CD14-positive monocyte (primary cell): ENCODE measurements around a stretch of chr6.

DNA sequence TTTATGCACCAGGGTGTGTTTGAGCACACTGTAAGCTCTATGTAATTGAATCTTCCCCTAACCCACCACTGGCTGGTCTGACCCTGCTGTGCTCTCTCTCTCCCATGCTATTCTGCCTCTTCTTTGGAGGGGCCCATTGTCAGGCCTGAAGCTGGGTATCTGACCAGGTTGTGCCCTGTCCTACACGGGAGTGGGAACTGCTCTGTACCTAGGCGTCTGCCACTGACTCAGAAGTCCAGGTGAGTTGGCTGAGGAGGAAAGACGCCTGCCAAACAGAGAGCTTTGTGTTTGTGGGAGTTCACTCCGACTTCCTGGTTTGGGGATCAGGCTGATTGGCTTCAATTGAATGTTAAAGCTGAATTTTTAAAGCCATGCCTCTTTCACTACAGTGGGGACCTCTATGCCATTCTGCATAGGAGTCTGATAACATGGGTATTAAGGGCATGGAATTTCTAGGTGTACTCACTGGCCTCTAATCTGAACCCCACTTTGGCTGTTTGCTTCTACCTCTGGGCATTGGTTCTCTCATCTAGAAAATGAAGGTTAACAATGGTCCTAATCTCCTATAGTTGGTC, 136.0 kb downstream of the CCDC170 start:
- CAGE, long polyA plus RNA: no peak

DNA sequence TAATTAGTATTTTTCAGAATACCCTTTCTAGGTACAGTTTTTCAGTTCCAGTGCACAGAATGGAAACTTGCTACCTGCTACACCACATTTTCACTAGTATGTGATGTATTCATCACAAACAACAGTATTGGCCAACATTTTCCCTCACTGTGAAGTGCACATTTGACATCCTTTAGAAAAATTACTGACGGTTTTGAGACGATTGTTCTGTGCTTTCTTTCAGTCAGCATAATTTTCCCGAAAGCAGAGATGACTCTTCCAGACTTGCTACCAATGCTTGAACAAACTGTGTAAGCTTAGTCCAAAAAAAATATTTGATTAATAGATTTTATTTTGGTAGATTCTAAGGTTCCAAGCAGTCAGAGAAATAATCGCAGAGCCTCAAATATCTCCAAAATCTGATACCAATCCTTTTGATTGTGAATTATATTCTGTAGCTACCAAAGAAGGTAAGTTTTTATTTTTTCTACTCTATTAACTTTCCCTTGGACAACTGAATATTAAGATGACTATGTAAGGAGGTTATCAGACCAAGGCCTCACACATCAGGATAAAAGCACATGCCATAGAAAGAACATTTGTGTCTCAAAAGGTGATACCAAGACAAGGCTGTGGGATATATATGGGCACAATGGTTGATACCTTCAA, 151.0 kb upstream of the ESR1 start:
- CAGE, long polyA plus RNA: no peak

GRCh38 chr6:151675773-151676272, 131.7 kb upstream of the ESR1 start:
- CAGE, long polyA plus RNA: no peak

- CAGE, long polyA plus RNA: no peak
Observed at GRCh38 chr6:151803688-151804218, 3.7 kb upstream of the ESR1 start.

- CAGE, long polyA plus RNA: no peak
Observed at GRCh38 chr6:151807763-151808475, 437 bp downstream of the ESR1 start.

- CAGE, long polyA plus RNA: no peak
Observed at GRCh38 chr6:152063103-152063596, 255.7 kb downstream of the ESR1 start.

GRCh38 chr6:152244898-152245491, 392.2 kb downstream of the SYNE1 start:
- CAGE, long polyA plus RNA: no peak

DNA sequence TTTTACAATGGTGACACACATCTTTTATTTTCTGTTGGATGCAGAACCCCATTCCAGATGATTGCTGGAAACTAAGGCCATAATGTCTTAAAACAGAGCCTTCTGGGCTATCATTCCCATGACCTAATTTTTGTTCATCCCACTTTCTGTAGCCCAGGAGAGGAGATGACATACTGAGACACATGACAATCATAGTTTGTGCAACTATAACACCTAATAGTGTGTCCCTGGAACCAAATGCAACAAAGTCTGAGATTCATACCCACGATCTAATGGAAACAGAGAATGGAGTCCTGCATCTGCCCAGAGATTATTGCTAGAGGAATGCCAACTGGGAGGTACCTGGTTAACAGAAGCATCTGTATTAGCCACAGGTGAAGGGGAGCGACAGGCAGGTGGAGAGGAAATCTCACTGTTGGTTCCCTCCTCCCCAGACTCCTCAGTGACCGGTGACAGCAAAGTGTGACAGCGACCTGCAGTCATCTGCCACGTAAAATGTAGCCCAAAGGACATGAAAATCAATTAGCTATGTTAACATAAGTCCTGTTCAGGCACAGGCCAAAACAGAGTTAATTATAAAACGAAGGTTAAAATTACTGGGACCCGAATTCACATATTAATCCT, 336.8 kb downstream of the SYNE1 start:
- CAGE, long polyA plus RNA: no peak

- CAGE, long polyA plus RNA: no peak
Observed at GRCh38 chr6:152301477-152302755, 335.2 kb downstream of the SYNE1 start.

- CAGE, long polyA plus RNA: no peak
Observed at GRCh38 chr6:152313489-152314691, 323.3 kb downstream of the SYNE1 start.

DNA sequence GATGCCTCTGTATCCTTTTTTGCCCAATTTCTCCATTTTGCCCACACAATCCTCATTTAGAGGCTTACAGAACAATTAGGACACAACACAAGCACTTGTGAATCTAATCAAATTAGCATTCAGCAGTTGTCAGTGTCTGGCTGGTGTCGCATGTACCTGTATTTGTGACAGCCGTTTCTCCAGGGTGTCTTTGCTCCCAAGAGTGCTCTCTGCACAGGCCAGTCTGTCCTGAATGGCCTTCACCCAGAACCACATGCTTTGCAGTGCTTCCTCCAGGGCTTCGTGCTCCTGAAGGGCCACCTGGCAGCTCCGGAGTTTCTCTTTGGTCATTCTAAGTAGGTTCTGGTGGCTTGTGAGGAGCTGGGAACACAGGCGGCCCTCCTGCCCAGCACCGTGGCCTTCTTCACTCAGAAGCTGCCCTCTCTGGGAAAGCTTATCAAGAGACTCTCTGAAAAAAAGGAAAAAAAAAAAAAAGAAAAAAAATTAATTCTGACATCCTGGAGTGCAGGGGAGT, 246.0 kb downstream of the SYNE1 start:
- CAGE, long polyA plus RNA: no peak

DNA sequence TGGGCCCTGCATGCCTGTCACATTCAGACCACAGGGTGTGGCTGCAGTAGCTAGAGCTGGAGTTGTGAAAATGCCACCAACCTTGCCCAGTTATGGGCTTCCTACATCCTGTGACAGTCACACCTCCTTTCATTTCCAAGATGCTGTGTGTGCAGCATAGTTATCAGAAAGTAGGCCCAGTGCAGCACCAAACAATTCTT, 2.3 kb downstream of the SYNE1 start:
- CAGE, long polyA plus RNA: no peak

DNA sequence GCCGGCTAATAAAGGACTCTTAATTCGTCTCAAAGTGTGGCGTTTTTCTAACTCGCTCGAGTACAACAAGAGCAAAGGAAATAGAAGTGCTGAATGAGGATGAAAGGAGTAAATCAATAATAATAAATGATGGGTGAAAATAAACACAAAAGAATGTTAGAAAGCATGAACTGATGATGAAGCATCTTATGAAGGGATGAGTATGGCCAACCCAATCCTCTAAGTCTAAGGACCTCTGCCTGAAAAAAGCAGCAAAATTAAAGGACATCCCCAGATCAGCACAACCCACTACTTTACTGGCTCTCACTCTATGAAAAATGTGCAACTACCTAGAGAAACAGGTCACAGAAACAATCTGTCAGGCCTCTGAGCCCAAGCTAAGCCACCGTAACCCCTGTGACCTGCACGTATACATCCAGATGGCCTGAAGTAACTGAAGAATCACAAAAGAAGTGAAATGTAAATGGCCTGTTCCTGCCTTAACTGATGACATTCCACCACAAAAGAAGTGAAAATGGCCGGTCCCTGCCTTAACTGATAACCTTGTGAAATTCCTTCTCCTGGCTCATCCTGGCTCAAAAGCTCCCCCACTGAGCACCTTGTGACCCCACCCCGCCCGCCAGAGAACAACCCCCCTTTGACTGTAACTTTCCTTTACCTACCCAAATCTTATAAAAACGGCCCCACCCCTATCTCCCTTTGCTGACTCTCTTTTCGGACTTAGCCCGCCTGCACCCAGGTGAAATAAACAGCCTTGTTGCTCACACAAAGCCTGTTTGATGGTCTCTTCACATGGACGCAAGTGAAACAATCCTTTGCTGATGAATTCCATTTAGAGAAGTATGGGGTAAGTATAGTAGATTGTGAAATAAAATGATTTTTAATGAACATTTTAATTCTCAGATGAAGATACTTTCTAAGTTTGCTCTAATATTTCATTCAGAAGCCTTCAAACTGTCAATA, 14.8 kb upstream of the MYCT1 start:
- CAGE, long polyA plus RNA: no peak

DNA sequence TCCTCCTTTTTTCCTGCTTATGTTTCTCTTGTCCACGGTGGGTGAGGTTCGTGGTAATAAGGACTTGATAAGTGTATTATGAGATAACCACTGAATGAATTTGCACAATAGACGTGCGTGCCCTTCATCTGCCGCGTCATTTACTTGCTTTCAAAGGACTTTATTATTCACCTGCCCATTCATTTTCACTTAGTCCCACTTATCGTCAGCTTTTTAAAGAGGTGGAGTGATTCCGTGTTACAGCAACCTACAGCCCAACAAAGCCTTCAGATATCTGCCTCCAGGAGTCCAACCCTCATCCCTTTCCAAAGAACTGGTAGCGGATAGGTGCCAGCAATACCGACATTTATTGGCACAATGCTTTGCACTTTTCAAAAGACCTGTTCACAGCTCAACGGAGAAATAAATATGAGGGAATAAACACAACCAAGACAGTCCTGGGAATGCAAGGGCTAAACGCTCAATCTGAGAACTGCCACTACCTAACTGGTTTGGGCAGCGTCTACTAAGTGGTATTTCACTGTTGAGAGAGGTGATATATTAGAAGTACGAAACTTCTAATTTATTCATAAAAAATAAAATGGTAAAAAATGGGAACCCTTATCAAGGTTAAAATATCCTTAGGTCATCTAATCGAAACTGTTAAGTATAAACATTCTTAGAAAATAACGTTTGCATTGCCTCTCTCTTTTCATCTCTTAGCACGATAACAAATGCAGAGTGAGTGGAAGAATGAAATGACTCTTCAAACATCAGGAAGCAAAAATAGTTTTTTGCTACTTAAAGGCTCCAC, 905 bp upstream of the MTRF1L start:
- CAGE, long polyA plus RNA: no peak

GRCh38 chr6:153134324-153134634, 3.2 kb upstream of the RGS17 start:
- CAGE, long polyA plus RNA: no peak

DNA sequence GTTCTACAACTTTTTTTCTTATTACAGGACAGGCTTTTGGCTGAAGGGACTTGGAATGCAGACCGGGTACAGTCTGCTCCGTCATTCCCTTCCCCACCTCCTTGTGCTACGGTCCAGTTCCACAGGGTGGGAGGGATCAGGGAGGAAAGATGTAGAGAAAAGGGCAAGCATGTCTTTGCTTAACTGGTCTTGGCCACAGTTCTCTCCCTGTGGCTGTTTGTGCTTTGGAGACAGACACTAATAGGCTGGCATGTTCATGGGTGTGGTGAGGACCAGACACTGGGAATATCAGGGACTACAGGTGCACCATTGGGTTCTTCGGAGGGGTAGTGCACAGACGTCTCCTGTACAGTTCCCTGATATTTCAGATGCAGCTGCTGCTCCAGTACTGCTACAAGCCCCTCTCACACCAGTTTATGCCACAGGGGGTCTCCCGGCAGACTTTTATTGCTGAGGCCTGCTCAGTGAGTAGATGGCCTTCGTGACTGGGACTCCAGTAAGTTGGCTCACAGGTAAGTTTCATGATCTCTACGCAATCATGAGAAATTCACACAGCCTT, 12.3 kb upstream of the RGS17 start:
- CAGE, long polyA plus RNA: no peak

DNA sequence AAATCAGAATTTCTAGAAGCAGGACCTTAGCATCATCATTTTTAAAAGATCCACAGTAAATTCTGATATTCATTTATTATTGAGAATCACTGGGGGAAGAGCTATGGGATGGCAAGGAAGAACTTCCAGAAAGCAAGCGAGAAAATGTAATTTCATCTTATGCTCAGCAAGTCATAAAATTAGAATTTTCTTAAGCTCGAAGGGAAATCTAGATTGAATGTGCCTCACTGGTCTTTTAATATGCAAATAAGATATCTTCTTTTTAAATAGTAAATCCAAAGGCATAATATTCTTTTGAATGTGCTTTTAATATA, 442.0 kb upstream of the OPRM1 start:
- CAGE, long polyA plus RNA: no peak

DNA sequence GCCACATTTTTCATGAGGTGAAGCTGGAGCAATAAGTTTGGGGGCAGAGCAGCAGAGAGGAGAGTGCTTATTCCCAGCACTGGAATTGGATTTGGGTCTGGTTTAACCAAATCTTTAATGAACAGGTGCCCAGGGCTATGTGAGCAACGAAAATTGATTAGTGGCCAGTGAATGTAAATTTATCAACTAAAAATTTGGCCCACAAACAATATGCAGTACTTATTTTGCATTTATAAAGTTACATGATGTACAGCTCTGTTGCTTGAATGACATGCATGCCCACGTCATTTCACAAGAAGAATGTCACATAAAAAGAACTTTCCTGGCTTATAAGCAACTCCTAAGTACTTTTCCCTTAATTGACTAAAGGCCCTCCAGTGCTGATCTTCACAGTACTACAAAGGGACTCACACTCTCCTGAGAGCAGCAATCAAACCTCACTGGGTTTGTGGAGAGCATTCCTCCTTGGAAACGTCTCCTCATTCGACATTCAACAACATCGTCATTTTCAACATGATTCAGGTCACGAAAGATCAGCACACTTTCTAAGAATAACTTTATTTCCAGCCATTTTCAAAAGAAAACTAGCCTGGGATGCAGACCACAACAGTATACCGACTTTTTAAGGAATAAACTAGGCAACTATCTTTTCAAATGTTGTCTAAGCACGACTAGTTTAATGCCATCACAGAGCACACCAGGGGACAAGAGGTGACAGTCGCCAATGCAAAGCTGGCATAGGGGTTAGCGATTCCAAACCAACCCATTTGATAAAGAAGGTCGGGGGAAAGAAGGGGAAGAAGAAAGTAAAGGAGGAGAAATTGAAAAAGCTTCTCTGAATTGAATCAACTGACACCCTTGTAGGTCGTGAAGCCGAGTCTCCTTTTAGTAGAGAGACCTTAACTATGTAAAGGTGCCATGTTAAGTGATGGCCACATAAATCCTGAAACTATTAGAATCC, 111.0 kb downstream of the IPCEF1 start:
- CAGE, long polyA plus RNA: no peak

DNA sequence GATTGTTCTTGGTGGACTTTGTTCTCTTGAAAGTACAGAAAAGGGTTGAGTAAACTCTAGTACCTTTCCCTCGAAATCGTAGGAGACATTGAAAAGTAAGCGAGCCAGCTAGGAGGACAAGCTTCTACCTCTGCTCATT, 1.5 kb downstream of the CNKSR3 start:
- CAGE, long polyA plus RNA: no peak

DNA sequence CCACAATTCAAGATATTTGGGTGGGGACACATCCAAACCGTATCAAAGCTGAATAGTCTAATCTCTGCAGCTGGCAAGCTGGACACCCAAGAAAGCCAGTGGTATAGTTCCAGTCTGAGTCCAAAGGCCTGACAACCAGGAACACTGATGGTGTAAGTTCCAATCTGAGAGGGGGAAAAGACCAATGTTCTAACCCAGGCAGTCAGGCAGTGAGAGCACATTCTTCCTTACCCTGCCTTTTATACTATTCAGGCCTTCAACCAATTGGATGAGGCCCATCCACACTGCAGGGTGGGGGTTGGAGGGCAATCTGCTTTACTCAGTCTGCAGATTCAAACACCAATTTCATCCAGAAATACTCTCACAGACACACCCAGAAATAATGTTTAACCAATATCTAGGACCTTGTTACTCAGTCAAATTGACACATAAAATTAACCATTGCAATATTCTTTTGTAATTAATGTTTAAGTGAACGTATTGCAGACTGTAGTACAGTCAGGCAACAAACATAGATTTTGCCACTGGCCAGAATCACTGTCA, 18.1 kb upstream of the CNKSR3 start:
- CAGE, long polyA plus RNA: no peak